AG10803 (cell line): ENCODE measurements around a stretch of chr1.

GRCh38 chr1:38815838-38816595, 43.6 kb downstream of the RRAGC start:
- RRBS, result no CpG with 5 or more reads among the region's 37 CpGs

DNA sequence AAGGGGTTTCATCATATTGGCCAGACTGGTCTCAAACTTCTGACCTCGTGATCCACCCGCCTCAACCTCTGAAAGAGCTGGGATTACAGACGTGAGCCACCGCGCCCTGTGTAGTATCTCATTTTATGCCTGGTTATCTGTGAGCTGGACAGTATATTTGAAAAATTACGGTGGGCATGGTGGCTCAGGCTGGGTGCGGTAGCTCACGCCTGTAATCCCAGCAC, 16.8 kb upstream of the NDUFS5 start:
- RRBS, result no CpG with 5 or more reads among the region's 8 CpGs

GRCh38 chr1:39043318-39043869, 17.2 kb downstream of the NDUFS5 start:
- RRBS, result no CpG with 5 or more reads among the region's 7 CpGs

GRCh38 chr1:39086589-39087464, 60.7 kb downstream of the NDUFS5 start:
- RRBS, result no CpG with 5 or more reads among the region's 11 CpGs

GRCh38 chr1:39102488-39103375, 76.6 kb downstream of the NDUFS5 start:
- RRBS, result no CpG with 5 or more reads among the region's 11 CpGs

GRCh38 chr1:39110485-39111315, 84.5 kb downstream of the NDUFS5 start:
- RRBS, result no CpG with 5 or more reads among the region's 5 CpGs

DNA sequence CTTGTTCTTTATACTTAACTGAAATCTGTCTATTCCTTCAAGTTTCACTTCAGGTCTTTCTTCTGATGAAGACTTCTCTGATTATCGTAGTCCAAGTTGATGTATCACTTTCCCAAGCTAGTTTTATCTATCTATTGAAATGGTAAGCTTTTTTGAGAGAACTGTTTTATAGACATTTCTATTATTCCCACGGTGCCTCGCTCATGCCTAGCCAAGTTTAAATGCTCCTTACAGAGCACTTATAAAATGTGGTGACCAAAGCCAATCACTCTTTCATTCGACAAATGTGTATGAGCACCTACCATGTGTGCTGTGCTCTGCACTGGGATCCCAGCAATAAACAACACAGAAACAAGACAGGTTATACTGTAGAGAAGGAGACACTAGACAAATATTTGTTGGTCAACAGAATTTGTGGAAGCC, 34.4 kb upstream of the MACF1 start:
- RRBS, result no CpG with 5 or more reads among the region's 4 CpGs

DNA sequence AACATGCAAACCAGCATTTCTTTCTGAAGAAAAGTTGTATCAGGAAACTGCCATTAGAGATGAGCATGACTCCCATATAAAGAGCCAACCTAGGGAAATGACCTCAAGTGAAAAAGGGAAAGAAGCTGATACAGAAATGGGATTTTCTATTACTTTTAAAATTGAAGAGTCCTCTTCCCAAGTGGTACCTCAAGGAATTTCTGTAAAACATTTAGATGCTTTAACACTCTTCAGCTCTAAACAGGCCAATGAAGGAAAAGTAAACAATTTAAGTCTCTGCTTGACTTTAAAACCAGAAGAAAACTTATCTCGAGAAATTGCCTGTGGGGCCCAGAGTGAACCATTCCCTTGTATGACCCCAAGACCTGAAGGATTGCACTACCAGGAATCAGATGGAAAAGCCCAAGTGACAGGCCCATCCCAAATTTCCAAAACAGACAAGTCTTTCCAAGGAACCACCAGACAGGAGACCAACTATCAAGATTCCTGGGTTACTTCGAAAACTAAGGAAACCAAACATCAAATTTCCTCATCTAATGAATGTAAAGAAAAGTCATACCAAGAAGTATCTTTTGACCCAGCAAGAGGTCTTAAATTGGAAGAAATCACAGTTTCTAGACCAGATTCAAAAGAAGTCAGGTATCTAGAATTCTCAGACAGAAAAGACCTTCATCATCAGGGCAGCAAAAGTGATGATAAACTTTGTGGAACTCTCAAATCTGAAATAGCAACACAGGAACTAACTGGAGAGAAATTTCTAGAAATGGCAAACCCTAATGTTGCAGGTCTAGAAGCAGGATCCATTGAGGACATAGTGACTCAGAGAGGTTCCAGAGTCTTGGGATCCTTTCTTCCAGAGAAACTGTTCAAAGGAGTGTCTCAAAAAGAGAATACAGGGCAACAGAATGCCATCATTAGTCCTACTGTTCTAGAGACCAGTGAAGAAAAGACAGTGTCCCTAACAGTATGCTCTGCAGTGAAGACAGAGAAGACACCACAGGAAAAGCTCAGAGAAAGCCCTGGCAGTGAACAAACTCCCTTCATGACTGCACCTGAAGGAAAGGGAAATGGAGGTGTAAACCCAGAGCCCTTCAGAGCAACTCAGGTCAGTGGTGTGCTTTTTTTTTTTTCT, 131.4 kb downstream of the MACF1 start:
- RRBS, result no CpG with 5 or more reads among the region's 2 CpGs

DNA sequence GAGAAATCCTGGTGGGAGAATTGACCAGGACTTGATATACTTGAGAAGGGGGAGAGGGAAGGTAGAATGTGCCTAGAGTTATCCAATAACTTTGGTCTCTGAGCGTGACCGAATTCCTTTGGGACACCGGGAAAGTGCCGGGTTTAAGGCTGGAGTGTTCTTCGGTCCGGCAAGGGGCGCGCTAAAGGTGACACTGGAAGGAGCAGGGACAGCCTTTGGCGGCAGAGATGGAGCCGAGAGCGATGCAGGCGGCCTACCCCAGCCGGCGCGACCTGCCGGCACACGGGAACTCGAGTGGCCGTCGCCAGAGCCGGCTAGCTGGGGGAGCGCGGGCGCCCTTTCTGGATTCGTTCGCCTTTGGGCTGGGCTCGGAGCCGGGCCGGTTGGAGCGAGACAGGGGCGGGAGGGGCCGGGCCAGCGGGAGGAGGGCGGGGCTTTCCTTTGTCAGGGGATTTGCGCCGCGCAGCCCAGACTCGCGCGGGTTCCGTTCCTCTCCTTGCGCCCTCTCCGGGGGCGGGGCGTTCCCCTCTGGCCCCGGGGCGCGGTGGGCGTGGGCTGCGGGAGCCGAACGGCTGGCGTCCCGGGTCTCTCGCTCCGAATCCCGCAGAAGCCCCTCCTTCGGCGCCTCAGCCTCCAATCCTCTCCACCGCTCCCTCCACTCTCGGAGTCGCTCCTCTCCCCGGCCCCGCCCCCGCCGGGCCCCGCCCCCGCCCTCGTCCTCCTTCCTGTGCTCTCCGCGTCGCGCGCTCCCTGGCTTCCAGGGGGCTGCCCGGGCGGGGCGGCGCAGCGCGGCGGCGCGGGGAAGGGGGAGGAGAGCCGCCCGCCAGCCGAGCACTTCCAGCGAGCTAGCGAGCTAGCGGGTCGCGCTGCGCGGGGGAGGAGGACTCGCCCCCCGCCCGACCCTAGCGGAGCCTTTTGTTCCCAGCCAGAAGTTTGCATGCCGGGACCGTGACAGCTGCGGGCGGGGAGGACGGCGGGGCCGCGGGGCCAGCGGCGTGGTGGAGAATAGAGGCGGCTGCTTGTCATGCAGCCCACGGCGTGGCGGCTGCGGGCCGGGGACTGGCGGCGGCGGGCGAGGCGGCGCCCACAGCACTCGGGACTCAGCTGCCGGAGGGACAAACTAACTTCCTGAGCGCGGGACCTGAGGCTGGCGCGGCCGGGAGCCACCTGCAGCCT, 82.8 kb upstream of the BMP8A start:
- RRBS, result 1% methylated on average over 73 of the region's 126 CpGs

- RRBS, result 1% methylated on average over 3 of the region's 56 CpGs
Observed at GRCh38 chr1:39514532-39515141, 23.2 kb downstream of the BMP8A start.

GRCh38 chr1:39544345-39544846, 32.2 kb downstream of the PABPC4 start:
- RRBS, result no CpG with 5 or more reads among the region's 4 CpGs

GRCh38 chr1:39632683-39633298, 6.7 kb downstream of the HEYL start:
- RRBS, result 7% methylated on average over 37 of the region's 57 CpGs

DNA sequence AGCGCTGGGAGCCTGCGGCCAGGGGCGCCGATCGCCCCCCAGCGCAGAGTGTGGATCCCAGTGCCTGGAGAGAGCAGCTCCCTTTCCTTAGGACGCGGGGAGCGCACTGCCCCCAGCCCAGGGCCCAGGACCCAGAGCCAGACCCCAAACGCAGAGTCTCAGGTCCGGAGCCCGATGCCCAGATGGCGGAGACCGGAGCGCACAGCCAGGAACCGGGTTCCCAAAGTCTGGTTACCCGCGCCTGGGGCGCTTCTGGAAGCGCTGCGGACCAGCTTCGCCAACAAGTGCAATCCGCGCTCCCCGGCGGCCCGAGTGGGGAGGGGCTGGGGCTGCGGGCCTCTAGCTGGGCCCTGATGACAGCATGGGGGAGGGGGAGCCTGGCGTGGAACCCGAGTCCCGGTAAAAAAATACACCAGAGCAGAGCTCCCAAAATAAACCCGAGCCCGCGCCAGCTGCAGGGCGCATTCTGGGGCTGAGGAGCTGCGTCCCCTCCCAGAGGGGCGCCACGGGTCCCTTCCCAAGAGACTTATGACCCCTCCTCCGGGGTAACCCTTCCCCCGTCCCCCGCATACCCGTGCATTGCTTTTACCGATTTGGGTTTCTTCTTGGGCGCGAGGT, 483 bp downstream of the NT5C1A start:
- RRBS, result 2% methylated on average over 18 of the region's 45 CpGs

- RRBS, result no CpG with 5 or more reads among the region's 20 CpGs
Observed at GRCh38 chr1:39770160-39770525, 1.0 kb downstream of the OXCT2 start.

- RRBS, result no CpG with 5 or more reads among the region's 14 CpGs
Observed at GRCh38 chr1:39799055-39799510, 10.4 kb upstream of the BMP8B start.

- RRBS, result no CpG with 5 or more reads among the region's 16 CpGs
Observed at GRCh38 chr1:39832104-39832959, 43.7 kb upstream of the BMP8B start.

GRCh38 chr1:39849398-39850051, 33.8 kb downstream of the TRIT1 start:
- RRBS, result no CpG with 5 or more reads among the region's 4 CpGs

DNA sequence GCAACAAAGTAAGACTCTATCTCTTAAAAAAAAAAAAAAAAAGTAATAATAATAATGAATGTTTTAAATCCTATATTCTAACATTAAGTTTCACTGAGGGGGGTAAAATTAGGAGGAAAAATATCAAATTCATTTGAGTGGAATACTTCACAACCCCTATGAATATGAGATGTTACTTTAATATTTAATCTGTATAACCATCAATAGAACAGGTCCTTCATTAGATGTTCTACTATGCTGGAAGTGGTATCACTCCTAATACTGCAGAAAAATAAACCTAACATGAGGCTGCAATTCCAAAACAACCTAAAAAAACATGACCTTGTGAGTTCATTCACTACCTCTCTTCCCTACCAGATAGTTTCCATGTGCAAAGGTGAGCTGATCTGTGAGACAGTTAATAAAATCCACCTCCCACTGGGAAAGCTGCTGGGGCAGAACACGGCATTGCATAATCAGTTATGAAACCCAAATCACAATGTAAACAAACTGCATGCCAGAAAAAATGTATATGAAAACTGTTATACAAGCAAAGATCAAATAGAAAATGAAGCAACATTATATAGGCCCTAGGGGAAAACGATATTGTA, 31.3 kb downstream of the TRIT1 start:
- RRBS, result no CpG with 5 or more reads among the region's 2 CpGs

- RRBS, result no CpG with 5 or more reads among the region's 2 CpGs
Observed at GRCh38 chr1:39895165-39895572, 6.5 kb downstream of the MYCL start.

- RRBS, result no CpG with 5 or more reads among the region's 6 CpGs
Observed at GRCh38 chr1:39958681-39959246, 3.8 kb downstream of the MFSD2A start.